Measurements from ENCODE around the genes FRMD3, NTRK2 and TUT7.

DNA sequence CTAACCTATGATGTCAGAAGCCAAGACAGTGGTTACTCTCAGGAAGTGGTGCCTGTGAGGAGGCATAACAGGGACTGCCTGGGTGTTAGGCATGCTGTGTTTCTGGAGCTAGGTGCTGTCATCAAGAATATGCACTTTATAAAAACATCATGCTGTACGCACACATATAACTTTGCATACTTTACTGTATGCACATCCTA is 30.1 kb downstream of the FRMD3 start:
- PRO-cap, 2 experiments = peak in 1 of 2 experiments; most common plus-strand start position 65 of the sequence (in 1)

GRCh38 chr9:83537941-83539097 is at the start of gene FRMD3:
FRMD3 (minus strand) TSS chr9:83538401.
- PRO-cap, 2 experiments = no peak in any of the 2 experiments

DNA sequence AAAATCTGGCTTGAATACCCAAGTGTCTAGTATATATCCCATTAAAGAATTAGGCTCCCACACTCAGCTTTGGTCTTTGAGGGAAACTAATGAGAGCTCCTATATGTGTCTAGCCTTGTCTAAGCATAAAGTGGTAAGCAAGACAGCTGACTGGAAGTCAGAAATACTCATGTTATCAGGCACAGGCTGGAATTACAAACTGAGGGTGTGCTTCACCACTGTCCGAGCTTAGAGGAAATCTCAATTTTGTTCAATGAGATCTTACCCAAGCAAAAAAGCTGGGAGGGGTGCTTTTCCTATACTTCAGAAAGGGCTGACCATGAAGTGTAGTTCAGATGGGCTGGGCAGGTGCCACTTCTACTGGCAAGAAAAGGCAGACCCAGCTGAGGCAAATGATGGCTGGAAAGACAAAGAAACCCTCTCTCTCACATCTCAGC is 33.4 kb downstream of the IDNK start:
- PRO-cap, 2 experiments = no peak in any of the 2 experiments

GRCh38 chr9:83933730-83934277 is 12.6 kb upstream of the KIF27 start:
- PRO-cap, 2 experiments = no peak in any of the 2 experiments

DNA sequence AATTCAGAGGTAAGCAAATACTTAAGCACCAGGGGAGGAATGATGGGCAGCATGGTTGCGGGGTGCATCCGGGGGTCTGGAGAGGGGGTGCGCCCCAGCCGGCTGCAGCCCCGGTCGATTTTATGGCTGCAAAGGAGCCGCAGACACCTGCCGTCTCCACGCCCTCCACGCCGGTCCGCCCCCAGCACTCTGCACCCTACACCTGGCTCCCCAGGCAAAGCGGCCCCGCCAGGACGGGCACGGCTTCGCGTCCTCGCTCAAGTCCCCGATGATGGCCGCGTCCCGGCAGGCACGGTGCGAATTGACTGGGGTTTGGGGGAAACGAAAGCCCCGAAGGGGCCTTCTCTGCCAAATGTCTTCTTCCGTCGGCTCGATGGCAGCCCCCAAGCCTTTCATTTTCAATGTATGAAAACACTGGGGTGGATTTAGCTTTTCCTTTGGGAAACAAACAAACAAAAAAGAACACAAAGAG is 159.8 kb downstream of the RMI1 start:
- PRO-cap, 2 experiments = no peak in any of the 2 experiments

DNA sequence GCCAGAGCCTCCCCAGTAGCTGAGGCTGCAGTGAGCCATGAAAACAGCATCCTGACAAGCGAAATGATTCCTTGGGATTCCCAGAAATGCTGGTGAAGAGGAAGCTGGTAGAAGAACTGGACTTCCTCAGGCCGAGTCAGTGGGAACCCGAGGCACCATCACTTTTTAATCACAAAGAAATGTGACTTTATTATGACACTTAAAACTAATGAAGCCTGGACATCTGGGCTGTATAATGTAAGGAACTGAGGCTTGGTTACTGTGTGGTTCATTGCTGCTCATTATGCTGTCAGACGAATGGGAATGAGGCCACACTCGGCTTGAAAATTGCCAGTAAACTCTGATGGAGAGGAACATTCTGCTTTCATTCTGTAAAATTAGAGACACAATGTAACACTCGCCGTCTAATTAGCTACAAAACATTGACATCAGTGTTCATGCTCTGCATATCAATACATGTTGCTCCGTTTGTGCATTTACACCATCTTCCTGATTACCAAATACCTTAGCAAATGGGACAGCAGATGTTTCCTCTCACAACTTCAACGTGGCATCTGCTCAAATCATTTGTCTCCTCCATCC is 133.2 kb downstream of the SLC28A3 start:
- PRO-cap, 2 experiments = no peak in any of the 2 experiments

- PRO-cap, 2 experiments = no peak in any of the 2 experiments
Observed at GRCh38 chr9:84265891-84266550, 74.5 kb downstream of the SLC28A3 start.

DNA sequence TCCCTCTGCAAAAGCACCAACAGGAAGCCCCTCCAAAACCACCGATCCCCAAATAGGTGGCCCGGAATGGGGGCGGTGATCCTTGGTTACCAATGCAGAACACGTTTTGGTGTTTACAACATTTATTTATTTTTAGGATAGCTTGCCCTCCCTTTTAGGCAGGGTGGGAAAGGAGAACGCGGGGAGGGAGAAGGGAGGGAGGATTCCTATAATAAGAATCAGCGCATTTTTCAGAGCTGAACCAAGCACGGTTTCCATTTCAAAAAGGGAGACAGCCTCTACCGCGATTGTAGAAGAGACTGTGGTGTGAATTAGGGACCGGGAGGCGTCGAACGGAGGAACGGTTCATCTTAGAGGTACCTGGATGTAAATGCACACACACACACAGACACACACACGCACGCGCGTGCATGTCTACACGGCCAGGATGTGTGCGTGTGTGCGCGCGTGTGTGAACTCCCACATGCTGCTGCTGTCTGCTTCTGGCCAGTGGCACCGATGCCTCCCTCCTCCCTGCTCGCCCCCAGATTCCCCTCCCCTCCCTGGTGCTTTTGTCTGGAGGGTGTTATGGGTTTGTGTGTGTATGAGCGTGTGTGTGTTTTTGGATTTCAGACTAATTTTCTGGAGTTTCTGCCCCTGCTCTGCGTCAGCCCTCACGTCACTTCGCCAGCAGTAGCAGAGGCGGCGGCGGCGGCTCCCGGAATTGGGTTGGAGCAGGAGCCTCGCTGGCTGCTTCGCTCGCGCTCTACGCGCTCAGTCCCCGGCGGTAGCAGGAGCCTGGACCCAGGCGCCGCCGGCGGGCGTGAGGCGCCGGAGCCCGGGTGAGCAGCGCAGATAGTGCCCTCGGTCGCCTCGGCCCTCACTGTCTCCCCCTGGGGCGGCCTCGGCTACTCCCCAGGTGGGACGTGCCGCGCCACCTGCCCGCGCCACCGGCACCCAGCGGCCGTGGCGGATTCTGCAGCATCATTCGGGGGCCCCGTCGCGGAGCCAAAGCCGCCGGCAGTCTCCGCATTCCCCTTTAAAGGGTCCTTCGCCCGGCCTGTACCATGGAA is at the start of gene NTRK2:
Gene NTRK2, plus strand, starts transcription at position 662 of the 1,052 bp plus-strand sequence.
- PRO-cap, 2 experiments = no peak in any of the 2 experiments

GRCh38 chr9:84874618-84875063 is 205.1 kb downstream of the NTRK2 start:
- PRO-cap, 2 experiments = no peak in any of the 2 experiments

GRCh38 chr9:85712346-85712759 is 29.4 kb downstream of the AGTPBP1 start:
- PRO-cap, 2 experiments = no peak in any of the 2 experiments

DNA sequence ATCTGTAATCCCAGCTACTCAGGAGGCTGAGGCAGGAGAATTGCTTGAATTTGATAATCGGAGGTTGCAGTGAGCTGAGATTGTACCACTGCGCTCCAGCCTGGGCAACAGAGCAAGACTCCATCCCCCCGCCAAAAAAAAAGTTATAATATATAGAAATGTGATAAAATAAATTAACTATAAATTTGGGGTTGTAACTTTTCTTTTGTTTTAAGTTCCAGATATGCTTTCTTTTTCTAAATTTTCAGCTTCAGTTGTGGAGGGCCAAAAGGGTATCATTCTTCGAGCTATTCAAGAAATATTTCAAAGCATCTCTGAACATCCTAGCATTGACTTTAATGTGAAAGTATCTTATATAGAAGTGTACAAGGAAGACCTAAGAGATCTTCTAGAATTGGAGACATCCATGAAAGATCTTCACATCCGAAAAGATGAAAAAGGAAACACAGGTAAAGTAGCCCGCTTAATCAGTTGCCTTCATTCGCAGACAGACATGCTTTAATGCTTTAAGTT is 80.9 kb upstream of the AGTPBP1 start:
- PRO-cap, 2 experiments = no peak in any of the 2 experiments

GRCh38 chr9:86035214-86035937 is 64.0 kb downstream of the GOLM1 start:
- PRO-cap, 2 experiments = no peak in any of the 2 experiments

DNA sequence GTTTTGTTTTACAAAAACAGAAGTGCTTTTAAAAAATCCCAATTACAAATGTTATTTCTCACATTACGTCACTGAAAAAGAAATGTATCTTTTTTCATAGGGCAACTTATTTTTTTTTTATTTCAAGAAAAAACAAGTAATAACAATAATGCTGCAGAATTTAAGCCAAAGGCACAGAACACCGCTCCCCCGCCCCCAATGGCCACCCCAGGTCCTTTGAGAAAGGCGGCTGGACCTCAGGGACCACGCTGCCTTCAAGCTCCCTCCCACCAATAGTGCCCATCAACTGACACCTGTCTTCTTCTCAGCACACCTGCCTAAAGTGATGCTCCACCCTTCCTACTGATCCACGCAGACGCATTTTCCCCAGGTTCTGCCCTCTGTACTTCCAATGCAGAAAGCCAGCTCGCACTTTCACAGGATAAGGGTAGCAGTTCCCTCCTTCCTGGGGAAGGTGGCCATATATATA is 2.0 kb downstream of the GOLM1 start:
- PRO-cap, 2 experiments = no peak in any of the 2 experiments

- PRO-cap, 2 experiments = peak in 2 of 2 experiments; most common plus-strand start chr9:86282206 (in 2); most common minus-strand start chr9:86282029 (in 2)
Observed at GRCh38 chr9:86281489-86282463, 562 bp downstream of the ISCA1 start.

DNA sequence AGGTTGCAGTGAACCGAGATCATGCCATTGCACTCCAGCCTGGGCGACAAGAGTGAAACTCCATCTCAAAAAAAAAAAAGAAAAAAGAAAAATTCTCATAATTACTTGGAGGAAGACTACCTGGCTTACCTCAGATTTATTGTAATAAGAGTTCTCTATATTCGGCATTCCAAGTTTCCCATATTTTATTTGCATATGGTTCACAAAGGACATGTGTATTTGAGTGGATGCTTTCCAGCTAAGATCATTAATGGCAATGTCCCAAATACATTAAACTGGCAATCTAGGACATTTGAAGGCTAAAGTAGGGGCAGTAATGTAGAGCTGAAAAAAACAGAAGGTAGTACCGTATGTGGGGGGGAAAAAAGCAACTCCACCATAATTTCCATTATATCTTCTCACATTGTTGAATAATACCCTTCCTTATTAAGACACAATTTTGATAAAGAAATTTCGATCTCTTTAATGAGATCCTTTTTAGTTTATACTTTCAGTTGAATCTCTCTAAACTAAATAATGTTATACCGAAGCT is 4.9 kb downstream of the TUT7 start:
- PRO-cap, 2 experiments = no peak in any of the 2 experiments

- PRO-cap, 2 experiments = peak in 2 of 2 experiments; most common plus-strand start chr9:86352750 (in 2)
Observed at GRCh38 chr9:86352549-86353257, 1.5 kb downstream of the TUT7 start.

GRCh38 chr9:86353515-86354733 is at the start of gene TUT7:
TUT7 (minus strand) TSS chr9:86354410.
- PRO-cap, 2 experiments = peak in 2 of 2 experiments; most common plus-strand start chr9:86353807 (in 2); most common minus-strand start chr9:86354156 (in 2)

- PRO-cap, 2 experiments = no peak in any of the 2 experiments
Observed at GRCh38 chr9:86405804-86406235, 51.6 kb upstream of the TUT7 start.

GRCh38 chr9:86750888-86751221 is 196.5 kb downstream of the GAS1 start:
- PRO-cap, 2 experiments = no peak in any of the 2 experiments

DNA sequence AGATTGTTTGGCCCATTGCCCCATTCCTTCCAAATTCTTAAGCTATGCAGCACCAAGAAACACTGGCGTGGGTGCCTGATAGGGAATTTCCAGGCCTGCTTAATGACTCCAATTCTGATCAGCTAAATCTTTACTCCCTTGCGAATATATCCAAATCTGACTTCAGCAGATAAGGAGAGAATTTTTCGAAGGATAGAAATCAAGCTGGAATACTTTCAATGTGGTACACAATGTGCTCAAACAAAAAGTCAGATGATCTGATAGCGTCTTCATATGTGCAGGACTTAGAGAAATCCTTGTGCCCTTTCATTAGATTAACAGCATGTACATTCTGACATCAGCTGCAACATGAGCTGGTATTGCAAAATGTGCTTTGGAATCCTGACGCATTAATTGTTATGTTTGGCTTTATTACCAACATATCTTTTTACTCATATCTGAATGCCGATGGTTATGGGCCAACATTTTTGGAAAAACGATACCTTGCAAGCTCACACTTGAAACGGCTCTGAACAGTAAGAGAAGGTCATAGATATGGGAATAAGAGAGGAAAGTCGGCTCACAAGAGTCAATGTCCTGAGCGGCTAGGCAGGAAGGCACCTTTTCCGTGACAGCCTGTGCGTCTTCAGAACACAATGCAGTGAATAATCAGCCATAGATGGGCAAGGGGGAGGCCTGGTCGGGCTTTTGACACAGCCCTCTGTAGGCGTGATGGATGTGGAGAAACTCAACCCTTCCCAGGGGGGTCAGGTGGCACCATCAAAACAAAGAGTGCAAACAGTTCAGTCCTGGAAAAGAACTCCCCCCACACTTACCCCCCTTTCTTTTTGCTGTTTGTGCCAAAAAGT is 36.3 kb upstream of the GAS1 start:
- PRO-cap, 2 experiments = no peak in any of the 2 experiments